Gallbladder (tissue), 1 donor: ENCODE measurements around a stretch of chr2.

DNA sequence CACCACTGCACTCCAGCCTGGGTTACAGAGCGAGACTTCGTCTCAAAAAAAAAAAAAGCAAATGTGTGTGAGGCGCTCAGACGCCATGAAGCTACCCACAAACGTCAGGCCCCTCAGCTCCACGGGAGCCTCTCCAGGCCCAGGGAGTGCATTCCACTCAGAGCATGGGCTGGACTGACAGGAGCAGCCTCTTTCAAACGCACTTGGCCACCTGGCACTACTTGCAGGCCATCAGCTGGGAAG lies 26.9 kb downstream of the SERTAD2 start:
- PRO-cap, result no peak

- PRO-cap, result no peak
Observed at GRCh38 chr2:64627294-64627786, 26.4 kb downstream of the SERTAD2 start.

DNA sequence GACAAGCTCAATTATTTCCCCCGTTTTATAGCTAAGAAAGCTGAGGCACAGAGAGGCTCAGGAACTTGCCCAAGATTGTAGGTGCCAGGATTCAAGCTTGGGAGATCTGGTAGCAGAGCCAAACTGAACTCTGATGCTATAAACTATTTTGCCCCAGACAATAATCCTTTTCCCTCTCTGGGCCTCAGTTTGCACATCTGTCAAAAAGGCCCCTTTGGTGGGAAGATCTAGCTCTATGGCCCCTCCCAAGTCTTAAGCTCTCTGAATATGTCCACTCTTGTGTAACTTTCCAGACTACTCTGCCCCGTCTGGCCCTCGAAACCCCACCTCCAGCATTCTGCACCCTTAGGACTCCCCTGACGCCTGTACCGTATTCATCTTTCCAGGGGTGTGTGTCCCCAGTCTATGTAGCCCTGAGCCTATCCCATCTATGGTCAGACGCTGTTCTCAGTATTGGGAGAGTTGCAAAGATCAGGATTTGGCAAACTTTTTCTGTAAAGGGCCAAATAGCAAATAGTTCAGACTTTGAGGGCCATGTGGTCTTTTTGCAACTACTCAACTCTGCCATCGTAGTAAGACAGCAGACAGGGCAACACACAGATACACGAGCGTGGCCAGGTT lies 24.8 kb downstream of the SERTAD2 start:
- PRO-cap, result no peak

- PRO-cap, result no peak
Observed at GRCh38 chr2:64629949-64630485, 23.7 kb downstream of the SERTAD2 start.

DNA sequence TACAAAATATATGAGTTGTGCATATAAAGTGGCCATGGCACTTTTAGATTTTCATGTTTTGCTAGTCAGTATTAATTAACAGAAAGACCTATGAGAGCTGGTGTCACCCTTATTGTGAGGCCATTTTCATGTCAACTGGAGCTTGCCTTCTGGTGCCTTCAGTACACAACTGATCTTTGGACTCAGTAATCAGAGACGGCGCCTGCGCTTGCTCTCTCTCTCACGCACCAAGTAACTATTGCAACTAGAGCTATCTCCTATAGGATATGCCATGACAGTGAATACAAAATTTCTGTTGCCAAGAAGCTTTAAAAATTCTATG lies 3.0 kb downstream of the SERTAD2 start:
- PRO-cap, result bidirectional peak, plus-strand start at position 185 of the sequence, minus-strand start at position 116 of the sequence

GRCh38 chr2:64730518-64731080 lies 76.9 kb upstream of the SERTAD2 start:
- PRO-cap, result no peak

GRCh38 chr2:64731081-64731256 lies 77.3 kb upstream of the SERTAD2 start:
- PRO-cap, result no peak

DNA sequence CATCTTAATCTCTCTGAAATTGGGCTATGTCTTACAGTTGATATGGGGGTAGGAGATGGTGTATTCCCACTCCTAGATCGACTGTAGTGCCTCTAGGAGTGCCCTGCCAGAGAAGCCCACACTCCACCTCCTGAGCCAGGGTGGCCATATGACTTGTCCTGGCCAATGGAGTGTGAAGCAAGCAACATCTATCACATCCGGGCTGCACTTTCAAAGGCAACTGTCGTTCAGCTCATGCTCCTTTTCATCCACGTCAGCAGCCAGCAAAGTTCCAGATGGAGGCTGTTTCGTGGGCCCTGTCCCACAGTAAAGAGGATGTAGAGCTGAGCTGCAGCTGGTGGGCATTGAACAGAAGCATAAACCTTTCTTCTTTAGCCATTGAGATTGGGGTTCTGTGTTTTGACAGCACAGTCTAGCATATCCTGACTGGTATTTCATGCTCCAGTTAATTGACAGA lies 149.3 kb upstream of the SLC1A4 start:
- PRO-cap, result no peak

GRCh38 chr2:64859185-64859573 lies 130.0 kb upstream of the SLC1A4 start:
- PRO-cap, result unidirectional peak, plus-strand start at chr2:64859398

- PRO-cap, result no peak
Observed at GRCh38 chr2:64932174-64932880, 56.9 kb upstream of the SLC1A4 start.

DNA sequence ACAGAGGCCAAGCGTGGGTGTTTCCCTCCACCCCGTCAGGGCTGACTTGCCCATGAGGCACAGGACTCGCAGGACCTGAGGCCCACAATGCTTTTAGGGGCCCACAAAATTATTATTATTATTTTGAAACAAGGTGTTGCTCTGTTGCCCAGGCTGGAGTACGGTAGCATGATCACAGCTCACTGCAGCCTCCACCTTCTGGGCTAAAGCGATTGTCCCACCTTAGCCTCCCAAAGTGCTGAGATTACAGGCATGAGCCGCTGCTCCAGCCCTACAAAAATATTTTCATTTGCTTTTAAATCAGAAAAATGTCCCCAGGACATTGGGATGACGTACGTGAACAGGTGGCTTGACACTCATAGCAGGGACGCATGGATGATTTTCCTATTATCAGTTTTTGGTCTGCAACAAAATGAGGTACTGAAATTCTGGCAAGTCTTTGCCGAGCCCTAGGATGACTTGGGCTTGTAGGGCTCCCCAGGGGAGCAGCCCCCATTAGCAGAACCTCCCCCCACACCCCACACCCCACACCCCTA lies 29.2 kb upstream of the CEP68 start:
- PRO-cap, result no peak

DNA sequence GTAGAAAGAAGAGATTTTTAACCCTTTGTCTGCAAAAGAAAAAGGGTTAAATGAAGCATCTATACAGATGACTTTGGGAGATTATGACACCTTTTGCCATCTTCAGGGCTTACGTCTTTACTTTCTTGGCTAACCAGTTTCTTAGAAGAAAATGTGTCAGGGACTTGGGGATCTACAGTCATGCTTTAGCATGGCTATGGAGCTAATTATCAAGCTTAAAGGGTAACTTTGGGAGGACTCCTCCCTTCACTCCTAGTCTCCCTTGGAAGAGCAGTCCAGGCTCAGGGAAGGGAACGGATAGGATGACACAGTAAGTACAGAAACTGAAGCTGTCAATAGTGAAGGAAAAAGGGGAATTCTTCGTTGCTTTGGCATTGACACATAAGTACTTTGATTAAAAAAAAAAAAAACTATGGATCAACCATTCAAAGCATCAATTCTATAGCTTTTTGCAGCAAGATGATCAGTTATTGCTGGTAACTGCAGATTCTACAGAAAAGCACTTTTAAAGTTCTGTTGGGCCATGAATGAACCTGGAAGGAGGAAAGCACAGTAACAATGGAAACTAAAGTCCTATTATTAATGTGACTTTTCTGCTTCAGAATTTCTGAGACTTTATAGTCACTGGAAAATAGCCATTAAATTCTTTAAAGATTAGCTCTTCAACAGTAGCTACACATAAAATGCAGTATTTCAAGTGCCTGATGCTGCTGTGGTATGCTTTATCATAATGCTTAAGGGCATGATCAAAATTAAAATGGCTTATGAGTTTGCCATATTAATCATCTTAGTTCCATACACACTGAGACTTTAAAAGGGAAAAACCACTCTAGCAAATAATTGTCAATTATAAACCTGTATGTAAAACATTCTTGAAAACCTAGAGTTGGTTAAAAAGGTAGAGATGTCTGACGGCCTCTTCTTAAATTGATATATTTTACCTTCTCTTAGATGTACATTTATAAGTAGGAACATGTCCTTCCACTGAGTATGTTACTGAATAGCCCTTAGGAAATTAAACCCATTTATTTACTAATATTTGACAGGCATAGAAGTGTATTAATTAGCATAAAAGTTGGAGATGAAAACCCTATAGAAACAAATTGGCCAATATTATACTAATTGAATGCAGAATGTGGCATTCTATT lies 28.3 kb downstream of the CEP68 start:
- PRO-cap, result no peak

DNA sequence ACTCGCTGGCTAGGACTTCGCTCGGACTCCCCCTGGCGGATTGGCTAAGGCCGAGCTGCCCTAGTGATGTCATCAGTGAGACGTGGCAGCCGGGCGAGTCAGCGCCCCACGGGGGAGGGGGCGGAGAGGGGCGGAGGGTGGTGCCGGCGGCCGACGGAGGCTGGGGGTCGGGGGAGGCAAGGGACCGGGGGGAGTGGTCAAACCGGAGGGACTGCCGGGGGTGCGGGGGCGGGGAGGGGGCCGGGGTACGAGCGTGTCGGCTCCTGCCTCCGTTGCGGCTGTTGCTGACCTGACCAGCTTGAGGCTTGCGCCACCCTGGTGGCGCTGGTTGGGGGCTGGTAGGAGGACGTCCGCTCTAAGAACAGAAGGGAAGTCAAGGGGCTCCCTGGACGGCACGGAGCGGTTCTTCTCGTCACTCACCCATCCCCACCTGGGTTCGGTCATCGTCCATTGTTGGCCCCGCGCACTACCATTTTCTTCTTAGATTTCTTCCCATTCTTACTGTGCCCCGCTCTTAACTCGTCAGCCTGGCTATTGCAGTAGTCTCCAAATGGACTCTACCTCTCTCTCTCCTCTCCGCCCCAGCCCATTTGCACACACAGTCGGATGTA lies 576 bp upstream of the RAB1A start:
- PRO-cap, result bidirectional peak, plus-strand start at position 123 of the sequence, minus-strand start outside the sequence; bidirectional peak, plus-strand start at position 364 of the sequence, minus-strand start at position 280 of the sequence; unidirectional peak, minus-strand start at position 552 of the sequence

DNA sequence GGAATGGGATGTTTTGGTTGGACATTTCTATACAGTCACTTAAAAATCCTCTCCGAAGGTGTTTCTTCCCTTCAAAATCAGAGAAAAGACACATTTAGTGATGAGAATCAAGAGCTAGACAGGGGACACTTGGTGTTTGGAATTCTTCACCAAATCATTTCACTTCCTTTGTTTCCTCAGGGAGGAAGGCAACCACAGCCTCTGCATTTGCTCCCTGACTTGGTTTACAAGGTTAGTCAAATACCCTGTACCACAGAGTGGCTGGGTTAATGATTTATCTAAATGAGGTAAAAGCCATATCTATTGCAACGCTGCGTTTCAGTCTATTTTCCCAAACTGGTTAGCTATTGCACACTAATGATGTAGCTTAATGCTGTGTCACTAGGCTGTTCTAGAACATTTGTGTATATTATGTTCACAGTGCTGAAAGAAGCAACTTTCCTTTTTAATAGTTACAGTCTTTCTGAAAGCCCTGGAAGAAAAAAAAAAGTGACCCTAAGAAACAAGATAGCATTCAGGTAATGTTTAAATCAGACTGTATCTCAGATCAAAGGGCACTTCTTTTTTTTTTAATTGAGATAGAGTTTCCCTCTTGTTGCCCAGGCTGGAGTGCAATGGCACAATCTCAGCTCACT lies 40.7 kb upstream of the RAB1A start:
- PRO-cap, result no peak

DNA sequence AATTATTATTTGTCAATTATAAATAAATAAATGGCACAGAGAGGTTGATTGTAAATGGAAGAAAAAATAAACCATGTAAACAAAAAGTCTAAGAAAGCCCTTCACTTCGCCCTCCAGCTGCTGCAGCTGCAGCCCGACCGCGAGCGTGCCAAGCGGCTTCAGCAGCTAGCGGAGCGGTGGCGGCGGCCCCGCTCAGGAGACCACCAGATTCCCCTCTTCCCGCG lies 22.8 kb upstream of the ACTR2 start:
- PRO-cap, result unidirectional peak, plus-strand start at position 104 of the sequence

- PRO-cap, result no peak
Observed at GRCh38 chr2:65231832-65232667, 4.4 kb downstream of the ACTR2 start.

DNA sequence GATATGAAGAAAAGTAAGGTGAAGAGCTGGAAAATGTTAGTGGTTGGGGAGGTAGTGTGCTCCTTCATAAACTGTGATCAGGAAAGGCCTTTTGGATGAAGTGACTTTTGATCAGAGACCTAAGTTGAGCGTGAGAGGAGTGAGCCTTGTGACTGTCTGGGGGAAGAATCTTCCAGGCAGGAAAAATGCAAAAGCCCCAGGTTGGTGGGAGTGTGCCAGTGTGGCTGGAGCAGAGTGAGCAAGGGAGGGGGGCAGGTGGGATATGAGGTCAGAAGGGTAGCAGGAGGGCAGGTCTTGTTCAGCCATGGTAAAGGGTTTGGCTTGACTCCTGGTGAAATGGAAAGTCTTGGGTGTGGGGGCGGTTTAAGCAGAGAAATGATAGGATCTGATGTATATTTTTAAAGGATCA lies 38.6 kb downstream of the ACTR2 start:
- PRO-cap, result no peak

DNA sequence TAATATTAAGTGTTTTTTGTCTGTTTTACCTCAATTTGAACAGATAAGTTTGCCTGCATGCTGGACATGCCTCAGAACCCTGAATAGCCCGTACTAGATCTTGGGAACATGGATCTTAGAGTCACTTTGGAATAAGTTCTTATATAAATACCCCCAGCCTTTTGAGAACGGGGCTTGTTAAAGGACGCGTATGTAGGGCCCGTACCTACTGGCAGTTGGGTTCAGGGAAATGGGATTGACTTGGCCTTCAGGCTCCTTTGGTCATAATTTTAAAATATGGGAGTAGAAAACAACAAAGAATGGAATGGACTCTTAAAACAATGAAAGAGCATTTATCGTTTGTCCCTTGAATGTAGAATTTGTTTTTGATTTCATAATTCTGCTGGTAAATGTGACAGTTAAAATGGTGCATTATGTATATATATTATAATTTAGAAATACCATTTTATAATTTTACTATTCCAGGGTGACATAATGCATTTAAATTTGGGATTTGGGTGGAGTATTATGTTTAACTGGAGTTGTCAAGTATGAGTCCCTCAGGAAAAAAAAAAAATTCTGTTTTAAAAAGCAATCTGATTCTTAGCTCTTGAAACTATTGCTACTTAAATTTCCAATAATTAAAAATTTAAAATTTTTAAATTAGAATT lies 42.9 kb downstream of the ACTR2 start:
- PRO-cap, result no peak

- PRO-cap, result no peak
Observed at GRCh38 chr2:65300942-65301604, 73.4 kb downstream of the ACTR2 start.

- PRO-cap, result no peak
Observed at GRCh38 chr2:65334544-65335628, 97.5 kb downstream of the SPRED2 start.